Measurements from ENCODE around the gene DDX52.

GRCh38 chr17:37082644-37083386 lies 134.1 kb downstream of the AATF start:
- PRO-cap, 3 experiments: no peak in any of the 3 experiments
- RAMPAGE, long total RNA, 4 experiments: no peak in any of the 4 experiments
- RRBS: no CpG with 5 or more reads among the region's 11 CpGs

DNA sequence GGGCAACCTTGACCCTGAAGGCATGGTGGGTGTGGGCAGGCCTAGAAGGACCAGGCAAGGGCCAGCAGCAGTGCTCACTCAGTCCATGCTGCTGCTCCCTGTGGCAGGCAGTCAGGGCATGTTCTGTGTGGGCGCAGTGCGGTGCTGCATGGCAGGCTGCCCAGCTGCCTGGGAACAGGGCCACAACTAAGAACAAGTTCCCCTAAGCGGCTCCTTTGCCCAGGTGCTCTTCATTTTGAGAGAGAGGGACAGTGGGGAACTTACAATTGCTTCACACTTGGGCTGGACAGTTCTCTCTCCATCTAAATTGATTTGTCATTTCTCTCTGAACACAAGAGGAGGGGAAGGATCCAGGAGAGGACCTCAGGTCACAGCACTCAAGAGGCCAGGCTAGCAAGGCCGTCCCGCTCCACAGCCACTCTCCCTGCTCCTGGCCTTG lies 158.8 kb downstream of the AATF start:
- PRO-cap, 3 experiments: no peak in any of the 3 experiments
- RAMPAGE, long total RNA, 4 experiments: no peak in any of the 4 experiments
- RRBS: no CpG with 5 or more reads among the region's 5 CpGs

DNA sequence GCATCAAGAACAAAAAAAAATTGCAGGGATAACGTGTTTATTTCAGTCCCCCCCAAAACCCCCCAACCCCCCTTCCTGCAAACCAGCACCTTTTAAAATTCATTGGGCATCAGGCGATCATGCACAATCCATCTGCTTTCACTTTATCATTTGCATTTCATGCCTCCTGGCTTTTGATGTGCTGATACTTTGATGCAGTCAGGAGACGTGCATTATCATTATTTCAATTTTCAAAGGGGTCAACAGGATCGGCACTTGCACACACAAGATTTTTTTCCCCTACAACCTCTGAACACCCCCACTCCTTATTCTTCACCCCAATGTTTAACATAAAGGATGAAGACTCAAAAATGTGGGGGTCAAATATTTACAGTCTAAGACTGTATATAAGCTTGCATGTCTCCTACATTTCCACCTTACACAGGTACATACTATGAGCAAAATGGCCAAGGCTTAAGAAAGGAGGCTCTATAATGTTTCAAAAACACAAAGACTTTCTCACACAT lies 198.1 kb downstream of the AATF start:
- PRO-cap, 3 experiments: no peak in any of the 3 experiments
- RAMPAGE, long total RNA, 4 experiments: no peak in any of the 4 experiments
- RRBS: no CpG with 5 or more reads among the region's 4 CpGs

DNA sequence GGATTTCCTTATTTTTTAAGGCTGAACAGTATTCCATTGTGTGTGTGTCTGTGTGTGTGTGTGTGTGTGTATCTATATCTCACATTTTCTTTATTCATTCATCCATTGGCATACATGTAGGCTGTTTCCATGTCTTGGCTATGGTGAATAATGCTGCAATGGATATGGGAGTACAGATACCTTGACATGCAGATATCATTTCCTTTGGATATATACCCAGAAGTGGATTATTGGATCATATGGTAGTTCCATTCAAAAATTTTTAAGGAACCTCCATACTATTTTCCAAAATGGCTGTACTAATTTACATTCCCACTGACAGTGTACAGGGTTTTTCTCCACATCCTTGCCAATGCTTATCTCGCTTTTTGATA lies 6.0 kb downstream of the ACACA start:
- PRO-cap, 3 experiments: no peak in any of the 3 experiments
- RAMPAGE, long total RNA, 4 experiments: no peak in any of the 4 experiments
- RRBS: no CpG with 5 or more reads among the region's 1 CpG

DNA sequence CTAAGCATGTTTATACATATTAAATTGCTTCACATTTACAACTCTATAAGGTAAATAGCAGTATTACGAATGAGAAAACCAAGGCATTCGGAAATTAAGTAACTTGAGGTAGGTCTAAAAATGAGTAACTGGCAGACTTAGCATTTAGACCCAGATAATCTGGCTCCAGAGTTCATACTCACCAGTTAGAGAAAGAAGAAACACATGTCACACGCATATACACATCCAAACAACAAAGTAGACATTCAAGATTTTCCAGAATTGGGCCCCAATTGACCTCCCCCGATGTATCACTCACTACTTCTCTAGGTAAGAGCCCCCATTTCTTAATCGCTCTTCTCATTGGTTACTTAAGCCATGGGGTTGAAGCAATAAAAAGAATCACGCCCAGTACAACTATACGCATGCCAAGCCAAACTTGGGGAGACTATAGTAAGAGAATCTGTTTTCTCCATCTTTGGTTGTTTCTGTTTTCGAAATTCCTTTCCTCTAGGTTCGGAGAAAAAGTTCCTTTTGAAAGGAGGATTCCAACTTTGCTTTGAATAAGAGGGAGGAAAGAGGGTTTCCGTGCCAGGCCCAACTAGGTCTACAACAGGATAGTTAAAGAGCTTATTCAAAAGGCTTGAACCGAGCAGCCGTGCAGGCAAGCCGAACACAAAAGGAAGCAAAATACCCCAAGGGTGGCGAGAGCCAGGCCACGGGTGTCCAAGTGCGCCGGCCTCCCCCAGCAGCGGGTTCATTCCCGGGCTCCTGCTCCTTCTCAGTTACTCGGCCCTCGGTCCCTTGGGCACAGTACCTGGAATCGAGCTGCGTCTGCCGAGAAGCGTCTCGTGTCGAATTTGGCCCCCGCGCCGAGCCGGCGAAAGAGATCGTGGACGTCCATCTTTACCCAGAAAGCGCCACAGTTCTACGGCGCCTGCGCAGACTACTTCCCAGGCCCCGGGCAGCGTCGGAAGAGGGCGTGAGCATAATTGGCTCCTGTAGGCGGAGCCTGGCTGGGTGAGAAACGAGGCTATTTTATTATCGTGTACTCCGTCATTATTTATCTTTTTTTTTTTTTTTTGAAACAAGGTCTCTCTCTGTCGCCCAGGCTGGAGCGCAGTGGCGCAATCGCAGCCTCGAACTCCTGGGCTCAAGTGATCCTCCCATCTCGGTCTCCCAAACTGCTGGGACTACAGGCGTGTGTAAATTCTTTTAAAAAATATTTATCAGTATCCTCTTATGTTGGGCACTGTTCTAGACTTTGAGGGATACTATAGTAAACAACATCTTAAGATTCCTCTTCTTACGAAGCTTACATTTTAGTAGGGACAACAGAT lies at the start of gene DDX52:
TSS of gene DDX52 (minus strand) at position 909 of the 1,319 bp plus-strand sequence.
- PRO-cap, 3 experiments: peak in 3 of 3 experiments; most common plus-strand start position 399 of the sequence (in 1); most common minus-strand start position 898 of the sequence (in 2)
- RAMPAGE, long total RNA, 4 experiments: start-site peak on the minus strand in 2 of 4 experiments, centred at positions 898 to 918 of the sequence, 381 to 470 reads per replicate
- RRBS: no CpG with 5 or more reads among the region's 54 CpGs

- PRO-cap, 3 experiments: no peak in any of the 3 experiments
- RAMPAGE, long total RNA, 4 experiments: no peak in any of the 4 experiments
- RRBS: no CpG with 5 or more reads among the region's 9 CpGs
Measured at GRCh38 chr17:37683469-37684013, 40.3 kb upstream of the DDX52 start.

DNA sequence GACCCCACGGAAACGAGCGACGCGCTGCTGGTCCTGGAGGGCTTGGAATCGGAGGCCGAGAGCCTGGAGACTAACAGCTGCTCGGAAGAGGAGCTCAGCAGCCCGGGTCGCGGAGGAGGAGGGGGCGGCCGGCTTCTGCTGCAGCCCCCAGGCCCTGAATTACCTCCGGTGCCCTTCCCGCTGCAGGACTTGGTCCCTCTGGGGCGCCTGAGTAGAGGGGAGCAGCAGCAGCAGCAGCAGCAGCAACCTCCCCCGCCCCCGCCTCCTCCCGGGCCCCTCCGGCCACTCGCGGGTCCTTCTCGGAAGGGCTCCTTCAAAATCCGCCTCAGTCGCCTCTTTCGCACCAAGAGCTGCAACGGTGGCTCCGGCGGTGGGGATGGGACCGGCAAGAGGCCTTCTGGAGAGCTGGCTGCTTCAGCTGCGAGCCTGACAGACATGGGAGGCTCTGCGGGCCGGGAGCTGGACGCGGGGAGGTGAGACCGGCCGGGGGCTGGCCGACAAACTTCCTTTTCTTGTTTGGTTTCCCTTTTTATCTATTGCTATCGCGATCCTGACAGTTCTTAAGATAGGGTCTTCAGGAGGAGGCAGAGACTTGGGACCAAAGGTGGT lies 1.0 kb downstream of the SOCS7 start:
- PRO-cap, 3 experiments: no peak in any of the 3 experiments
- RAMPAGE, long total RNA, 4 experiments: no peak in any of the 4 experiments
- RRBS: no CpG with 5 or more reads among the region's 40 CpGs

DNA sequence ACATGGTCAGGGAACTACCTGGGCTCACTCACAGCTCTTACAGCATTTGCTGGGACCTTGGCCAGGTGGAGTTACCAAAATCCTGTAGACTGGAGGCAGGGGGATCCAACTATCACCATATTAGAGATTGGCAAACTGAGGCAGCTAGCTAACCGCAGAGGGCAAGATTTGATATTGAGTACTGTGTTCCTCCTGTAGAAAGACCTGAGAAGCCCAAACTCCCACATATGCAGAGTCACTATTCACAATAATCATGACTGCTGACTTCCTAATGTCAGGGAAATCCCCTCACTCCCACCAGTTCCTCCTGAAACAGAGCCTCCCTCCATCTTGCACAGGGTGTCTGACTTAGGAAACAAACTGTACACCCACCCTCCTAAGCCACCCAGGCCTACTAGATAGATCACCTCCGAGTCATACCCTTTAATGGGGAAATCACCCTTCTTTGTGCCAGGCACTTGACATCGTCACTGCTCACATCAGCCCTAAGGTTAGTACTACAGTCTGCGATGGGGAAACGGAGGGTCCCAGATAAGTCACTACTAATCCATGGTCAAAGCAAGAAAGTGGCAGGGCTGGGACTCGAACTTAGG lies 3.7 kb upstream of the MLLT6 start:
- PRO-cap, 3 experiments: peak in 3 of 3 experiments; most common plus-strand start position 494 of the sequence (in 3); most common minus-strand start position 201 of the sequence (in 1)
- RAMPAGE, long total RNA, 4 experiments: no peak in any of the 4 experiments
- RRBS: no CpG with 5 or more reads among the region's 6 CpGs

DNA sequence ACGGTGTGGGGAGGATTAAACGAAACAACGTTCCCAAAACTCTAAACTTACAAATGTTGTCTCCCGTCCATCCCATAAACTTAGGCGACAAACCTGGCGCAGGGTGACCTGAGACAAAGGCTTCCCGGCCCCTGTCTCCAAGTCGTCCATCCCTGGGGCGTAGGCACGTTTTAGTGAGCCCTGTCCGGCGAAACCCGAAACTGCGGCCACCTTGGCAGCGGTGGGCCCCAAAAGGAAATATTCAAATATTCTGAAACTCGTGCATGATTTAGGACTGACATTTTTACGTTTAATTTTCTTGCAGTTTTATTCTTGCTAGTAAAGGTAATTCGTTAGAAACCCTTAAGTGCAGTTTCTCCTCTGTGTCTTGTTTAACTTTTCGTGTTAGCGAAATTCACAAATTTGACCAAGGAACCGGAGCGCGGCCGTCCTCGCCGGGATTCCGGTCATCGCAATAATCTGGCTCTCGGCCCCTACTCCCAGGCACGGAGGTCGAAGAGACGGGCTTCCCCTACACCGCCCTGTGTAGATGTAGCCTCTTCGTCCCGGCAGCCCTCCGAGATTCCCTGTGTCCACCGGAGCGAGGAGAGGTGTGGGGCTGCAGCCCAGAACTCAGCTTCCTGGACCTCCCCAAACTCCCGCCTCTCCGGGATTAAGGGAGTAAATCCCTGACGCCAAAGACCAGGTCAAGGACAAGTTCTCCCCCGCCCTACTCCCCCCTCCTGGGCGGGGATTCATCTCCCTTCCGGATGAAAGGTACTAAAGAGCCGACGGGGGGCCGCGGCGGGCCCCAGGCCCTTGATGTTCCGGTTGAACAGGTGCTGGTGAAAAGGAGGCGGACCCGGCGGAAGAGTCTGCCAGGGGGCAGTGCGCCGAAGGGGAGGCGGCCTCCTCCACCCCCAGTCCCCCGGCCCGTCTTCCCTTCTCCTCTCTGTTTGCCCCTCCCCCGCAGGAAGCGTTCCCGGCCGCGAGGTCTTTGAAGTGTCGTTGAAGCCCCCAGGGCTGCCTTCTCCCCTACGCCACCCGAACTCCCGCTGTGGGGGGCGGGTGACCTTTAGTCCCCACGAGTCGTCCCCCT lies 1.5 kb upstream of the MLLT6 start:
- PRO-cap, 3 experiments: peak in 3 of 3 experiments; most common plus-strand start position 762 of the sequence (in 3); most common minus-strand start position 654 of the sequence (in 3)
- RAMPAGE, long total RNA, 4 experiments: start-site peak on the plus strand in 1 of 4 experiments, centred at position 765 of the sequence, 14 reads per replicate
- RRBS: no CpG with 5 or more reads among the region's 70 CpGs

DNA sequence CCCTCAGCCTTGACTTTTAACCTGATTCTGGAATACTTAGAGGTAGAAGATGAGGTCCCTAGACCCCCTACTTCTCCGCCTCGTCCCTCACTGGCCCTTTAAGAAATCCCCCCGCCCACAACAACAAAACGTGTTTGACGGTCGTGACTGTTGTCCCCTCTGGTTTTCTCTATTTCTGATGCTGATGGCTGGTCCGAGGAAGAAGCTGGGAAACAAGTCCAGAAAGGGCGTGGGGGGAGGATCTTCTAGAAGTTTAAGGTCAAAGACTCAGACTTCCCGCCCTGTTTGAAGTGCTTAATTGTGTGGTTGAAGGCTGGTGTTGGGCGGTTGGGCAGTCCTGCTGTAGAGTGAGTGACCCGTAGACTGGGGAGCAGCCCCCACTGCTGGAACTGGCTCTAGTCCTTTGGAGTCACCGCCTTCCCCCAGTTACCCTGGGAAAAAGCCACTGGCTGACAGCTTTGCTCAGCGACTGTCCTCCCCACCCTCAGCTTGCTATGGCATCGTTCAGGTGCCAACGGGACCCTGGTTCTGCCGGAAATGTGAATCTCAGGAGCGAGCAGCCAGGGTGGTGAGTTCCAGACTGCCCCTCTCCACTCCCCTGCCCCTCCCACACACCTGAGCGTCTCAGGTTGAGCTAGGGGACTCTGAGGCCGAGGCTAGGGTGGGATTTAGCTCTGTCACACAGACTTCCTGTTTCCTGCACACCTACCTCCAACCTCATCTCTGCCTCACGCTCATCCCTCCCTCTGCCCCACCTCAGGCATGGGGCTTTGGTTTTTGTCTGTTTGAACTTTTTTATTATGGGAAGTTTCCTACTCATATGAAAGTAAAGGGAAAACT lies 1.6 kb downstream of the MLLT6 start:
- PRO-cap, 3 experiments: peak in 2 of 3 experiments; most common plus-strand start position 153 of the sequence (in 1); most common minus-strand start position 177 of the sequence (in 2)
- RAMPAGE, long total RNA, 4 experiments: no peak in any of the 4 experiments
- RRBS: no CpG with 5 or more reads among the region's 20 CpGs

GRCh38 chr17:38711779-38712070 lies 6.7 kb downstream of the MLLT6 start:
- PRO-cap, 3 experiments: no peak in any of the 3 experiments
- RAMPAGE, long total RNA, 4 experiments: no peak in any of the 4 experiments
- RRBS: no CpG with 5 or more reads among the region's 11 CpGs

DNA sequence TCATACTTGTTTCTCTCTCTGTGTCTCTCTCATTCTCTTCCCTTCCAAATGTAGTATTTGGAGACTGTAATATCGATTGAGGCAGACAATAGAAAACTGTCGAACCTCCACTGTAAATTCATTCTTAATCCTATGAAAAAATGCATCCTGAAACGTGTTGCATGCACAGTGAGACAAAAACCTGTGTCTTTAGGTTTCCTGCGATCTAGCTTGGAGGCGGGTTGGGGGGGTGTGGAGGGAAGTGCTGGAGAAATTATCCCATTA lies 1.3 kb upstream of the PSMB3 start:
- PRO-cap, 3 experiments: no peak in any of the 3 experiments
- RAMPAGE, long total RNA, 4 experiments: no peak in any of the 4 experiments
- RRBS: no CpG with 5 or more reads among the region's 5 CpGs

DNA sequence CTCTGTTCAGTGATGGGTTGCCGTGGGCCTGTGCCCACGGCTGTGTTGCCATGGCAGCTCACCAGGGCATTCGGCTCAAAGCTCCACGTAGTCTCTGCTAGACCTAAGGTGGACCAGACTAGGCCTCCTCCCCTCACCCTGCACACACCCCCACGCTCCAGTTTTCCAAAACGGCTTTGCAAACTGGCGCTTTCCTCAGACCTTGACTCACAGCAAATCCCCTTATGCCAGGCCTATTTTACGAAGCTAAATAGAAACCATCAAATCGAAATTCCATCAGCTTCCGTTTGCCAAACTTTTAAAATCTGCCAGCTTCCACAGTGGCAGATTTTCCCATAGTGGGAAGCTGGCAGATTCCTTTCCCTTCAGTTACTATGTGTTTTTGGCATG lies 410 bp upstream of the CWC25 start:
- PRO-cap, 3 experiments: no peak in any of the 3 experiments
- RAMPAGE, long total RNA, 4 experiments: no peak in any of the 4 experiments
- RRBS: no CpG with 5 or more reads among the region's 10 CpGs

- PRO-cap, 3 experiments: peak in 1 of 3 experiments; most common plus-strand start chr17:38851691 (in 1); most common minus-strand start chr17:38851542 (in 1)
- RAMPAGE, long total RNA, 4 experiments: no peak in any of the 4 experiments
- RRBS: no CpG with 5 or more reads among the region's 3 CpGs
Measured at GRCh38 chr17:38851422-38851945, 2.0 kb downstream of the RPL23 start.

DNA sequence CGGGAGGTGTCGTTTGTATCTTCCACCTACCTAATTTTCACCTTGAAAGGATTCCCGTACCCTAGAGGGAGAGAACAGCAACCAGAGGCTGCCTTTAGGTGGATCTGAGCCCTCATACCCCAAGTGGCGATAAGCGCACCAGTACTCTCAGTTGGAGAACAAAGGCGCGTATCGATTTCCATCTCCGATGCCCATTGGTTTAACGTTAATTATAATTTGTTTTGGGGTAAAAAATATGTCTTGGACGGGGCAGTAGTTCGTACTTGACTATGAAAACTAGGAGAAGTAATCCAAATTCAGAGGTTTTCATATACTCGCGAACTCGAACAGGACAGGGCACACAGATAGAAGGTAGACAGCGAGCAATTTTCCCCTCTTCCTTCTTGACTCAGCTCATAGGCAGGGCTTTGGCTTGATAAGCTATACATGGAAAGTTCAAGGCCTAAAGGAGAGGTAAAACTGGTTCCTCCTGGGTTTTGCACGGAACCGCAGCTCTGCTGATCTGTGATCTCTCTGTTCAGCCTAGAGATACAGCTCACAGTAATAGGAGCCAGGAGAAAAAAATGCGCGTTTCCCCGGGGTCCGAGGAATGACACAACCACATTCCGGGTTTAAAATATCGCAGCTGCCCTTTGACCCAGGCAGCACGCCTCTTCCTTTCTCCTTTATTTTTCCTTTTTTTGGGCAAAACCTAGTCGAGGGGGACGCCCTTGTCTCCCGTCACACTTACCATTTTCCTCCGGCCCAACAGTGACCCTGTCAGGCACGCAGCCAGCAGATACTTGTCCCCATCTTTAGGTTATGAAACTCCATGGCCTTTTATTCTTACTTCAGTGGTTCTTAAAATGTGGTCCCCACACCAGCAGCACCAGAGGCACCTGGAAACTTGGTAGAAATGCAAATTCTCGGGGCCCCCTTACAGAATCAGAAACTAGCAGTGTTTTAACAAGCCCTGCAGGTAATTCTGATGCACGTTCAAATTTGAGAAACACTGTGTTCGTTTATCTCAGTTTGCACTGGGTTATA lies 1.8 kb upstream of the LASP1 start:
- PRO-cap, 3 experiments: peak in 3 of 3 experiments; most common plus-strand start position 462 of the sequence (in 1); most common minus-strand start position 515 of the sequence (in 3)
- RAMPAGE, long total RNA, 4 experiments: no peak in any of the 4 experiments
- RRBS: no CpG with 5 or more reads among the region's 33 CpGs

GRCh38 chr17:38870293-38870817 lies 497 bp downstream of the LASP1 start:
- PRO-cap, 3 experiments: peak in 3 of 3 experiments; most common plus-strand start chr17:38870587 (in 2); most common minus-strand start chr17:38870642 (in 3)
- RAMPAGE, long total RNA, 4 experiments: no peak in any of the 4 experiments
- RRBS: 1% methylated on average over 7 of the region's 41 CpGs

DNA sequence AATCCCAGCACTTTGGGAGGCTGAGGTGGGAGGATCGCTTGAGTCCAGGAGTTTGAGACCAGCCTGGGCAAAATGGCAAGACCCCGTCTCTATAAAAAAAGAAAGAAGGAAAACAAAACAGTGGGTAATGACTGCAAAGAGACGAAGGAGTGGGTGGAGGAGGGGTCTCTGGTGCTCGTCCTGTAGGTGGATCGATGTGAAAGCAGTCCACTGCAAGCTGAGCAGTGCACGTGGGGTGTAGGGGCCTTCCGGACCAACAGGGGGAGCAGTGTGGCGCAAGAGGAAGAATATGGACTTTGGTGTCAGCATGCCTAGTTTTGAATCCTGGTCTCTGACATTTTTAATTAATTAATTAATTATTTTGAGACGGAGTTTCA lies 43.3 kb downstream of the FBXO47 start:
- PRO-cap, 3 experiments: no peak in any of the 3 experiments
- RAMPAGE, long total RNA, 4 experiments: no peak in any of the 4 experiments
- RRBS: no CpG with 5 or more reads among the region's 9 CpGs

DNA sequence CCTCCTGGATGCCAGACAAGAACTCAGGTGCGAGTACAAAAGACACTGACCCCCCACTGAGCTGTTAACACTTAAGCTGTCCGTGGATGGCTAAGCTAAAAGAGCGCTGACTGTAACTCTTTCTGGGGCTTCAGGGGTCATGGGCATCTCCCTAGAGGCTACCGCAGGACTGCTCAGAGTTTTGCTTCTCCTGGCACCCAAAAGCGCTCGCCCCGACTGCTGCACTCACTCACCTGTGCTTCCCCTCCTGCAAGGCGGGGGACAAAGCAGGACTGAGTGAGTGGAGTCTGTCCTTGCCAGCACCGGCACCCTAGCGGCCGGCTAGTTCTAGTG lies 44.9 kb upstream of the FBXO47 start:
- PRO-cap, 3 experiments: no peak in any of the 3 experiments
- RAMPAGE, long total RNA, 4 experiments: no peak in any of the 4 experiments
- RRBS: no CpG with 5 or more reads among the region's 11 CpGs

- PRO-cap, 3 experiments: no peak in any of the 3 experiments
- RAMPAGE, long total RNA, 4 experiments: no peak in any of the 4 experiments
- RRBS: no CpG with 5 or more reads among the region's 13 CpGs
Measured at GRCh38 chr17:39094433-39095248, 56.8 kb downstream of the PLXDC1 start.

DNA sequence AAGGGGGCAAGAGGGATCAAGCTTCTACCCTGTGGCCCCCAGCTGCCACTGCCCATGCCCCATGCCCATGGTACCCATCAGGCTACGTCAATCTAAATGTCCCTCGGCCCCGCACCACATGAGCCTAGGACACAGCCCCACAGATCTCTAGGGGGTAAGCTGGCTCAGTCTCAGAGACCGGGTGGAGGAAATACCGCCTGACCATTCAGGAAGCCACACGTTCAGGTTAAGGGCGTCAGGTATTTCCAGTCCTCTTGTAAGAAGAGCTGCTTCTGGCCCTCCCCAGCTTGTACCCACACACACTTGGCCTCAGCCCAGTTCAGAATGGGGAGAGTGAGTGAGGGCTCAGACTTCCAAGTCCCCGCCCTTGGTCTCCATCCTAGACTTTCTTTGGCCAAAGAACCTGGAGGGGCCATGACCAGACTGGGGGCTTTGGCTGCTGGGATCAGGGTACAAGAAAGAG lies 1.7 kb downstream of the CACNB1 start:
- PRO-cap, 3 experiments: no peak in any of the 3 experiments
- RAMPAGE, long total RNA, 4 experiments: no peak in any of the 4 experiments
- RRBS: no CpG with 5 or more reads among the region's 8 CpGs